Heart left ventricle (tissue), 7 donors: ENCODE measurements around the genes C15orf62 and CHAC1.

- PRO-cap, 6 experiments = no peak in any of the 6 experiments
- RAMPAGE, long total RNA, 2 experiments = no peak in any of the 2 experiments
- RRBS = no CpG with 5 or more reads among the region's 4 CpGs
Measured at GRCh38 chr15:39623533-39624075, 42.7 kb downstream of the THBS1 start.

GRCh38 chr15:39919281-39919714, 768 bp downstream of the GPR176 start:
- PRO-cap, 6 experiments = no peak in any of the 6 experiments
- RAMPAGE, long total RNA, 2 experiments = no peak in any of the 2 experiments
- RRBS = no CpG with 5 or more reads among the region's 19 CpGs

GRCh38 chr15:39920507-39921447, 711 bp upstream of the GPR176 start:
- PRO-cap, 6 experiments = peak in 6 of 6 experiments; most common plus-strand start chr15:39921051 (in 4); most common minus-strand start chr15:39920912 (in 2)
- RAMPAGE, long total RNA, 2 experiments = no peak in any of the 2 experiments
- RRBS = 1% methylated on average over 25 of the region's 71 CpGs

- PRO-cap, 6 experiments = peak in 4 of 6 experiments; most common plus-strand start chr15:40040291 (in 2); most common minus-strand start chr15:40040173 (in 3)
- RAMPAGE, long total RNA, 2 experiments = no peak in any of the 2 experiments
- RRBS = no CpG with 5 or more reads among the region's 7 CpGs
Measured at GRCh38 chr15:40040019-40040549, 1.1 kb upstream of the SRP14 start.

- PRO-cap, 6 experiments = peak in 1 of 6 experiments; most common minus-strand start chr15:40049074 (in 1)
- RAMPAGE, long total RNA, 2 experiments = no peak in any of the 2 experiments
- RRBS = no CpG with 5 or more reads among the region's 2 CpGs
Measured at GRCh38 chr15:40048901-40049298, 9.9 kb upstream of the SRP14 start.

DNA sequence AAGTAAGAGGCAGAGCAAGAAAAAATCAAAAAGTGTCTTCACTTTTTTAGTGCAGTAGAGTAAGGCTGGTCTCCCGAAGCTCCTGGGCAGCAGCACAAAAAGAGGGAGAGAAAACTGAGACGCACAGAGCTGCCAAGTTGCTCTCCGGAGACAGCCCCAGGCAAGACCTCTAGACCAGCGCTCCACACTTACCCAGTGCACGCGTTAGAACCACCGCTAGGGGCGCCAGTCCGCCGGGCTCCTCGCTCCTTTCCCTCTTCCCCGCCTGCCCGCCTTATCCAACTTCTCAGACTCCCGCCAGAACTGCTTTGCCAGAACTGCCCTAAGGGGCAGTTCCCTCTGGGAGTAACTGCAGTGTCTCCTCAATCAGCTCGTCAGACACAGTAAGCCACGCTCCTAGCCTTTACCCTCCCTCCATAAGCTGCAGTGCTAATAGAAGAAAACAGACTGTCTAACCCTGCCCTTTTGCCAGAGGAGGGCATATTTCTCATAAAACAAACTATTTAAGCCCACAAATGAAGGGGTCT, 3.9 kb downstream of the BMF start:
- PRO-cap, 6 experiments = peak in 2 of 6 experiments; most common plus-strand start position 311 of the sequence (in 1)
- RAMPAGE, long total RNA, 2 experiments = no peak in any of the 2 experiments
- RRBS = 2% methylated on average over 8 of the region's 16 CpGs

DNA sequence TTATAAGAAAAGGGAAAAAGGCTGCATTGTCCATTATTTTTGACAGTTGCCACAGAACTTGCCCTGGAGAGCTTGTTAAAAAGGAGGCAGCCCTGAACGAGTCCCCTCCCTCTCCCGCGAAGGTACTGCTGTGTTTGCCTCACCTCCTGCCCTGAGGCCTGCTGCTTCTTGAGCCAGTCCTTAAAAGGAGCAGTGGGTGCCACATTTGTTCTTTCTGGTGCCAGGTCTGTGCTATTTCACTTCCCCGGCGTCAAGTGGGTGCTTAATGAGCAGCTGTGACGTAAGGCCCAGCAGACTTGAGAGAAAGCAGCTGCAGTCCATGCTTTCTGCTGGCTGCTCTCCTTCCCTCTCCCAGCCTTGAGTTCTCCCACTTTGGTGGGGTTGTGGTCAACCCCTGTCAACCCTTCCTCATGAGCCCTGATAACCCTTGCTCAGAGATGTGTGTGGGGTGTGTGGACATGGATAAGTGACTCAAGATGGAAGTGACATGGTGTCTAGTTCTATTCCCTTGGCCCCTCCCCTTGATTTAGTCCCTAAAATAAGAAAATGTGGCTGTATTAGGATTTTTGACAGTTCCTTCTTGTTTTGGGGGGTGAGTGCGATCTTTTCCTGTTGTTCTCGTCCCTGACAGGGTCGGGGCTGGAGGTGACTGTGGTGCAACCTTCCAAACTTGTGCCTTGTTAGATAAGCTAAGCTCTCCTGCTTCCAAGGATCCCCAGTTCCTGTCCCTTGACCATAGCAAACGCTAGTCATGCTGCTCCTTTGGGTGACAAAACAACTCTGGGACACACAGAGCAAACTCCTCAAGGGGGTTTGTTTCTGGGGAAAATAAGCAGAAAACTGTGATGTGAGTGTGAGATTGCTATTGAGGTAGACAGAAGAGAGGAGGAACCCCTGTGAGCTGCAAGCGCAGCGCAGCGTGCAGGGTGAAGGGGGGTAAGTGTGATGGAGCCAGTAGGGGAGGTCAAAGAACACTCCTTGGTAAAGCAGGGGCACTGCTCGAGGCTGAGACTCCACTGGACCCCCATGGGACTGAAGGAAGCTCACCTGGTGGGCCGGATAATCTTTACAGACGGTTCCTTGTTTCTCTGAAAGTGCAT, 7.1 kb downstream of the INAFM2 start:
- PRO-cap, 6 experiments = peak in 5 of 6 experiments; most common plus-strand start position 293 of the sequence (in 3); most common minus-strand start position 119 of the sequence (in 1)
- RAMPAGE, long total RNA, 2 experiments = no peak in any of the 2 experiments
- RRBS = no CpG with 5 or more reads among the region's 16 CpGs

DNA sequence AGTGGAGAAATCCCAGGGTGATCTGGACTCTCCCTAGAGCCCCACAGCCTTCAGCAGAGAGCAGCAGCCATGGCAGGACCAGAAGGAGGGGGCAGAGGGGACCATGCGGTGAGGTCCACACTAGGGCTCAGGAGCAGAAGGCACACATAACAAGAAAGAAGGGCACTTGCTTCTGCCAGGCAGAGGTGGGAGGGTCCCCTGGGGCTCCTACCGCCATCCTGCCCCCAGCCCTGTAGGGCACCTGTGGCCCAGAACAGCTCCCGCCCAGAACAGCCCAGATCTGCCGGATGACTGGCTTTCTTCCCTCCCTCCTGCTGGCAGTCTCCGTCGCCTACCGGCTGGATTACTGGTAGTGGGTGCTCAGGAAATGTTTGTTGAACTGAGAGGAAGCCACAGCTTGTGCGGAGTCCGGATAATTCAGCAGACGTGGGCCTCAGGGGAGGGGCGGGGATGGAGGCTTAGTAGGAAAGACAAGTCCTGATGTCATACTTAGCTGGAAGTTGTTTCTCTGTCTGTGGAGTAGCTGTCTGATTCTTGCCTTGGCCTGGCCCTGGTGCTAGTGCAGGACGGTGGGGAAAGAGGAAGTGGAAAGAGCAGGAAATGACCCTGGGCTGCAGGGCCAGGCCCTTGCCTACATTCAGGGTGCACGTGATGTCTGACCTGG, 6.8 kb downstream of the CCDC9B start:
- PRO-cap, 6 experiments = peak in 3 of 6 experiments; most common plus-strand start position 530 of the sequence (in 2); most common minus-strand start position 271 of the sequence (in 2)
- RAMPAGE, long total RNA, 2 experiments = no peak in any of the 2 experiments
- RRBS = 11% methylated on average over 6 of the region's 13 CpGs

DNA sequence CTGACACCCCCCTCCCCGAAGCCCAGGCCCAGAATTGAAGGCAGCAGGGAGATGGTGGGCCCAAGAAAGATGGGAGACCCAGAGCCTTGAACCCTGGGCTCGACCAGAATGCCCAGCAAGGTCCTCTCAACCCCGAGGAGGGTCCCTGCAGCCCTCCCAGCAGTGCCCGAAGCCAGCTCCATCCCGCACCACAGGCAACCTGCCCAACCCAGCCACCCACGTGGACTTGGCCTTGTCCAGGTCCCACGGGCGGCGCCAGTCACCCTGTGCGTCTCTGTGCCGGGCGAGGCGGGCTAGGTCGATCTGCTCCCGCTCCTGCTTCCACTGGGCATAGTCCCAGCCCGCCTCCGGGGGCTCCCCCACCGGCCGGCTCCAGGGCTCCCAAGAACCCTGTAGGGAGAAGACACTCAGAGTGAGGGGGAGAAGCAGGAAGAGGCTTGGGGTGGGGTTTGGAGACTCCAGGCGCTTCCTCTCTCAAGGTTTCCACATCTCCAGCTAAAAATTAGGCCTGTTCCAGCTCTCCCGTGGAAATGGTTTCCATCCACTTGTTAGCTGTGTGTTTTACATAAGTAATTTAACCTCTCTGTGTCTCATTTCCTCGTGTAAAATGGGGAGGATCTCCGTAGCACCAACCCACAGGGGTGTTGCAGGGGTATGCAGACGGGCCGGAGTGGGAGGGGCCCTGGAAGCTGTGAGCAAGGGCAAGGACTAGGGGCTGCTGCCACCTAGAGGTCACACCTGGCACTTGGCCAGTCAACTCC, 3.1 kb downstream of the CCDC9B start:
- PRO-cap, 6 experiments = no peak in any of the 6 experiments
- RAMPAGE, long total RNA, 2 experiments = no peak in any of the 2 experiments
- RRBS = 20% methylated on average over 7 of the region's 25 CpGs

GRCh38 chr15:40343368-40344073, 2.8 kb upstream of the CCDC9B start:
- PRO-cap, 6 experiments = peak in 3 of 6 experiments; most common plus-strand start chr15:40343796 (in 3); most common minus-strand start chr15:40343650 (in 2)
- RAMPAGE, long total RNA, 2 experiments = no peak in any of the 2 experiments
- RRBS = no CpG with 5 or more reads among the region's 14 CpGs

DNA sequence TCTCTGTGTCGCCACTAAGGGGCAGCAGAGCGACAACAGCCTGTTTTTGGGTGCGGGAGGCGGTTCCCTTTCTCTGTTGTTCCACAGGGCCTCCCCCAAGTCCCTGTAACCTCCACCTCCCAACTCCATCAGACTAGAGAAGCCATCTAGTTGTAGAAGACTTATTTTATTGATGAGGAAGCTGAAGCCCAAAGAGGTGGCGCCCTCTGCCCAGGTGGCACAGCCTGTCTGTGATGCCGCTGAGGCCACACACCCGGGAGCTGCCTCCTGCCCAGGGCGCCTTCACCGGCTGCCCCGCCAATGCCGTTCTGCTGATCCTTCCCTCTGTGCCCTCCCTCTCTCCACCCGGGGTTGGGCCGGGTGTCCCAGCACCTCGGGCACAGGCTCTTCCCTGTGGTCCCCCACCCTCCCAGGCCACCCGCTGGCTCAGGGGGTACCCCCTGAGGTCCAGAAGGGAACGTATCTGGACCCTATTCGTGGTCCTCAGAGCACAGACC, 4.0 kb upstream of the CCDC9B start:
- PRO-cap, 6 experiments = no peak in any of the 6 experiments
- RAMPAGE, long total RNA, 2 experiments = no peak in any of the 2 experiments
- RRBS = 46% methylated on average over 4 of the region's 17 CpGs

GRCh38 chr15:40421783-40422175, 16.2 kb downstream of the IVD start:
- PRO-cap, 6 experiments = peak in 1 of 6 experiments; most common plus-strand start chr15:40421897 (in 1)
- RAMPAGE, long total RNA, 2 experiments = no peak in any of the 2 experiments
- RRBS = 12% methylated on average over 4 of the region's 26 CpGs

- PRO-cap, 6 experiments = no peak in any of the 6 experiments
- RAMPAGE, long total RNA, 2 experiments = no peak in any of the 2 experiments
- RRBS = no CpG with 5 or more reads among the region's 9 CpGs
Measured at GRCh38 chr15:40453770-40454524, 13.2 kb downstream of the BAHD1 start.

DNA sequence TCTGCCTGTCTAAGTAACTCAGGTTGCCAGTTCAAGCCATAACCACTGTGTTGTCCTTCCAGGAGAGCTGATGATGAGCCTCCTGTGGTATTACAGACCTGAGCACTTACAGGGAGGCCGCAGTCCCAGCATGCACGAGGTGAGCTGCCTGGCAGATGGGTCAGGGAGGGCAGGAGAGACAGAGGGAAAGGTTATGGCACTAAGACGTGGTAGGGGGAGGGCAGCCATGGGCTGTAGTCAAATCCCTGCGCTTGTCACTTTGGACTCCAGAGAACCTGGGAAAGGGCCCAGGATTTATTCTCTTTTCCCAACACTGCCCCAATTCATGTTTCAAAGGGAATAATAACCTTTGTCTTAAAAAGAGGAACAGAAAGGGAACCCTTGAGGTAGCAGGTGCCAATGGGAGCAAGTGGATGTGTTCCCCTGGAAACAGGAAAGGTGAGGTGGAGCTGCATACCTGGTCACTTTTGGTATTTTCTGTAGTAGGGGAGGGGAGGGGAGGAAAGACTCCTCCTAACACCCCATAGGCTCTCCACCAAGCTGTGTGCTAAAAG, 6.3 kb upstream of the CHST14 start:
- PRO-cap, 6 experiments = no peak in any of the 6 experiments
- RAMPAGE, long total RNA, 2 experiments = no peak in any of the 2 experiments
- RRBS = no CpG with 5 or more reads among the region's 4 CpGs

- PRO-cap, 6 experiments = no peak in any of the 6 experiments
- RAMPAGE, long total RNA, 2 experiments = no peak in any of the 2 experiments
- RRBS = no CpG with 5 or more reads among the region's 15 CpGs
Measured at GRCh38 chr15:40751704-40752255, 3.3 kb downstream of the RMDN3 start.

DNA sequence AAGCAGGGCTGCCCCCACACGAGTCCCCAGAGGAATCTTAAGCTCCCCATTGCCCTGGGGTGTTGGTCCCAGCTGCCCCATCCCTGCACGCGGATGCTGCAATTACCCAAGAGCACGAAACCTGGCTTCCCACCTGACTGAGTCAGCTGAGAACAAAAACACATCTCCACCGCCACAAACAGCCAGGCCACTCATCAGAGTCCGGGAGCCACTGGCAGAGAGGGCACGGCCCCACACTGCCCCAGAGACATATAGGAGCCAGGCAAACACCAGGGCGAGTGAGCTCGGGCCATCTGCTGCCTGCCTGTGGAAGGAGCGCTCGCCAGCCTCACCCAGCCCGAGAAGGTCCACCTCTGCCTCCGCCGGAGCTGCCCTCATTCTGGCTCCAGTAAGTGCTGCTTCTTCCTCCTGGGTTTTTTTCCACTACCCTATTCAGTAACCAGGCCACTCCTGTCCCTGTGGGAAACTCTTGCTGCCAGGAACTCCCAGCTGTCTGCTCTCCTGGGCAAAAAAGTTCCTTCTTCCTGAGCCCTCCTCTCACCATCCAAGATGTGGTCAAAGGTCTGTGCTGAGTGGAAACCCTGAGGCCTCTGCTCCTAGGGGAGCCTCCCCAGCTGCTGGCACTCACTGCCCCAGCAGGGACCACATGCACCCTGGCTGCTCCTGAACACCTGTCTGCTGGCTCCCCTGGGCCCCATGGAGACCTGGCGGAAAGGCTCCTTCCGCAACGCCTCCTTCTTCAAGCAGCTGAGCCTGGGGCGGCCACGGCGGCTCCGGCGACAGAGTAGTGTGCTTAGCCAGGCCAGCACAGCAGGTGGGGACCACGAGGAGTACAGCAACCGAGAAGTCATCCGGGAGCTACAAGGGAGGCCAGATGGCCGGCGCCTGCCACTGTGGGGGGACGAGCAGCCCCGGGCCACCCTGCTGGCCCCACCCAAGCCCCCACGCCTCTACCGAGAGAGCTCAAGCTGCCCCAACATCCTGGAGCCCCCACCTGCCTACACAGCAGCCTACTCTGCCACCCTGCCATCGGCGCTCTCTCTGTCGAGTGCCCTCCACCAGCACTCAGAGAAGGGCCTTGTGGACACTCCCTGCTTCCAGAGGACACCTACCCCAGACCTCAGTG, at the start of gene C15orf62:
Gene C15orf62, plus strand, starts transcription at position 181 of the 1,126 bp plus-strand sequence.
- PRO-cap, 6 experiments = no peak in any of the 6 experiments
- RAMPAGE, long total RNA, 2 experiments = no peak in any of the 2 experiments
- RRBS = 71% methylated on average over 5 of the region's 34 CpGs

DNA sequence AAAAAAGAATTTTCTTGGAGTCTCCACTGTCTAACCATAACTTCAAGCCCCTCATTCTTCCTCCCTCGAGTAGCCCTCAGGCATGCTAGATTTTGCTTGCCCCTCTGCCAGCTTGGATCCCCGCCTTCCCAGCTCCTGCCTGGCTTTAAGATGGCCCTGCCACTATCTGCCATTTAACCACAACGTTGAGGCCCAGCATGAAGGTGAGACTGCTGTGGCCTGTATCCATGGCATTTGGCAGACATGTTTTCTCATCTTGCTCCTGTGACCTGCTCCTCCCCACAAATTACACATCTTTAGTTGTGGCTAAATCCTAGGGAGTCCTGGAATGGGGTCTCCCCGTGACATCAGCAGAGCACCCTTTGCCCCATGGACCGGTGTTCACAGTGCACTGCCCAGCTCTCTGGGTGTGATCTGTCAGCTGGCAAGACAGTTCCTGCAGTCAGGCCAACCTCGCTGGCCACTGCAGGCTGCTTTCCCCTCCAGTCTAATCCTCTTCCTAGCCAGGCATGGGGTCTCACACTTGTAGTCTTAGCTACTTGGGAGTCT, 10.4 kb downstream of the VPS18 start:
- PRO-cap, 6 experiments = no peak in any of the 6 experiments
- RAMPAGE, long total RNA, 2 experiments = no peak in any of the 2 experiments
- RRBS = no CpG with 5 or more reads among the region's 6 CpGs

DNA sequence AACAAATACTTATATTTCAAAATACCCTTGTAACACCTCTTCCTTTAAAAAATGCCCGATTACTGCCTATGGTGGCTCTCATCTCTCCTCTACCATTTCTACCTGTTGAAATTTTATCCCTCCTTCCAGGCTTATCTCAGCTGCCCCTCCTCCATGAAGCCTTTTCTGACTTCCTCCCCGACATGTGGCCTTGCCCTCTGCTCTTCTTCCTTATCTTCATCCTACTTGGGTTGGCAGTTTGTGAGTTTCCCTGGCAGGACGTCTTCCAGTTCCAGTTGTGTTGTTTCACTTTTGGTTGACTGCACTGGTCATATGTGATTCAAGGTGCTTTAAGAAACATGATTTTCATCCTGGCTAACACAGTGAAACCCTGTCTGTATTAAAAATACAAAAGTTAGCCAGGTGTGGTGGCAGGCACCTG, 4.4 kb downstream of the DLL4 start:
- PRO-cap, 6 experiments = no peak in any of the 6 experiments
- RAMPAGE, long total RNA, 2 experiments = no peak in any of the 2 experiments
- RRBS = no CpG with 5 or more reads among the region's 3 CpGs

- PRO-cap, 6 experiments = peak in 6 of 6 experiments; most common plus-strand start chr15:40953471 (in 2)
- RAMPAGE, long total RNA, 2 experiments = no peak in any of the 2 experiments
- RRBS = 2% methylated on average over 8 of the region's 25 CpGs
Measured at GRCh38 chr15:40953350-40953644, at the start of gene CHAC1. TSS of gene CHAC1 (plus strand) at chr15:40953471.

DNA sequence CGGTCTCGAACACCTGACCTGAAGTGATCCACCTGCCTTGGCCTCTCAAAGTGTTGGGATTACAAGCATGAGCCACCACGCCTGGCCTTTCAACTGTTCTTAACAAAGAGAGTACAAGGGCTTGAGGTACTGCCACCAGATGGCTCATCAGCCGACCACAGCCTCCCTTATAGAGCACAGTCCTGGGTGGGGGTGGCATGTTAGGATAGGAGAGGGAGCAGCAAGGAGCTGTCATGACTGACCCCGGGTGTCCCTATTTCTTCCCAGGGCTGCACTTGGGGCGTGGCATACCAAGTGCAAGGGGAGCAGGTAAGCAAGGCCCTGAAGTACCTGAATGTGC, 1.8 kb downstream of the CHAC1 start:
- PRO-cap, 6 experiments = no peak in any of the 6 experiments
- RAMPAGE, long total RNA, 2 experiments = no peak in any of the 2 experiments
- RRBS = no CpG with 5 or more reads among the region's 6 CpGs